ENCODE measurements around a stretch of chr1.

GRCh38 chr1:244833508-244834652, 1.6 kb upstream of the COX20 start:
- RRBS, result no CpG with 5 or more reads among the region's 36 CpGs

GRCh38 chr1:244837438-244838237, 2.2 kb downstream of the COX20 start:
- RRBS, result no CpG with 5 or more reads among the region's 5 CpGs

- RRBS, result no CpG with 5 or more reads among the region's 1 CpG
These were observed 13.7 kb downstream of the HNRNPU start for GRCh38 chr1:244850678-244851069.

DNA sequence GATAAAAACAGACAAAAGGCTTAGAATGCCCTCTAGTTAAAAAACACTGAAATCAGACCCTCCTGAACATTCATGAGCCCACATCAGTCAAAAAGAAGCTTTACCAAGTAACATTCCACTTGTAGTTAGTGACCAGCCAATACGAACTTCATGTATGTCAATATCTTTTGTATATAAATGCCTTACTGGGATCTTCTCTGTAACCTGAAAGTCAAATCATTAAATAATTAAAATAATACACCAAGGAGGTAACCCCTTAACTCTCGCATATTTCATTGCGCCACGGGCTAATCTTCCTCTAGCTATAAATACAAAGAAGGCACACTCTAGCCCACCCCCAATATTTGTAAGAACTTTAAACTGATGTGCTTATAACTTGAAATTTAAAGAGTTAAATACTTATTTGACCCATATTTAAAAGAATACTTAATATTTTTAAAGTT, 5.2 kb downstream of the HNRNPU start:
- RRBS, result no CpG with 5 or more reads among the region's 4 CpGs

- RRBS, result no CpG with 5 or more reads among the region's 2 CpGs
These were observed 2.9 kb downstream of the HNRNPU start for GRCh38 chr1:244861219-244861977.

DNA sequence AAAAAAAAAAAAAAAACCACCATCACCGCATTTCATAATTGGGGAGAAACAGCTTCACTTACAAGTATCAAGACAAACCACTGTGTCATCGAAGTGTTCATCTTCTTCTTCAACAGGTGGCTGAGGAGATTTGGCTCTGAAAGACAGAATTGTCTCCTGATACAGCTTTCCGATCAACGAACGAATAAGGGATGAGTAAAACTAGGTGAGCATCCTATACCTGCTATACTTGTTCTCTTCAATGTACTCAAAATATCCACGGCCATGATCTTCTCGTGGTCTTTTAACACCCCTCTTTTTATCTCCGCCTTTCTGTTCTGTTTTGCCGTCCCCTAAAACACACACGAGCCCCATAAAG, 2.0 kb downstream of the HNRNPU start:
- RRBS, result no CpG with 5 or more reads among the region's 10 CpGs

GRCh38 chr1:244864817-244865236, 484 bp upstream of the HNRNPU start:
- RRBS, result no CpG with 5 or more reads among the region's 14 CpGs

DNA sequence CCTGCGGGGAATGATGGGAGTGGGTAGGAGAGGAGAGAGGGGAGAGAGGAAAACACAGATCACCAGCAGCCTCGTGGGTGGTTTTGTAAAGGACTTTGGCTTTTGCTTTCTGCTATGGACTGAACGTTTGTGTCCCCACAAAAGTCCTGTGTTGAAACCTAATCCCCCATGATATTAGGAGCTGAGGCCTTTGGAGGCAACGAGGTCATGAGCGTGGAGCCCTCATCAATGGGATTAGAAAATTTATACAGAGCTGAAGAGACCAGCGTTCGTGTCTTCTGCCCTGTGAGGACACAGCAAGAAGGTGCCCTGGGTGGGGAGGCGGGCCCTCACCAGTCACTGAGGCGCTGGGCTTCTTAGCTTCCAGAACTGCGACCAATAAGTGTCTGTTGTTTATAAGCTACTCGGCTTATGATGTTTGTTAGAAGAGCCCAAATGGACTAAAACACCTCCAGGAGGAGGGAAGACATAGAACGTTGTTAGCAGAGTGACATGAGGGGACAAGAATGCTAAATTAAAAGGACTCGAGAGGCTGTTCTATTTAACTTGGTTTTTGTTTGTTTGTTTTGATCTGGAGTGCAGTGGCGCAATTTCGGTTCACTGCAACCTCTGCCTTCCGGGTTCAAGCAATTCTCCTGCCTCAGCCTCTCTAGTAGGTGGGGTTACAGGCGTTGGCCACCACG, 4.8 kb upstream of the HNRNPU start:
- RRBS, result no CpG with 5 or more reads among the region's 18 CpGs

DNA sequence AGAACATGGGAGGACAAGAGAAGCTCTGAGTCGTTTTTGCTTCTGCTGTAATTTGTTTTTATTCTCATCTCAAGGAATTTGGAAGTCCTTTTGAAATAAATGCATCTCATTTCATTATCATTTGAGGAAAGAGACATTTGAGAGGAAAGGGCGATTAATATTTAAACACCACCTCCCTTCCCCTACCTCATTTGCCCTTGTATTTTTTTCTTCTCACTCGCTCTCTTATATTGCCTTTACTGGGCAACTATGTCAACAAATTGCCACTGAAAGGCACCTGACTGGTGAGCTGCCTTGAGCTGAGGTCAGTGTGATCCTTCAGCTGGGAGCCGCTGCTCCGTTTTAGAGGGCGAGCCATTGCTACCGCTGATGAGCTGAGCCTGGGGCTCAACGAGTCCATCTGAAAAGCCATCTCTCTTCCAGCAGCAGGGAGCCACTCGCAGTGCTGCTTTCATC, 77.2 kb downstream of the EFCAB2 start:
- RRBS, result no CpG with 5 or more reads among the region's 9 CpGs

GRCh38 chr1:245054019-245054486, 84.6 kb downstream of the EFCAB2 start:
- RRBS, result no CpG with 5 or more reads among the region's 7 CpGs

DNA sequence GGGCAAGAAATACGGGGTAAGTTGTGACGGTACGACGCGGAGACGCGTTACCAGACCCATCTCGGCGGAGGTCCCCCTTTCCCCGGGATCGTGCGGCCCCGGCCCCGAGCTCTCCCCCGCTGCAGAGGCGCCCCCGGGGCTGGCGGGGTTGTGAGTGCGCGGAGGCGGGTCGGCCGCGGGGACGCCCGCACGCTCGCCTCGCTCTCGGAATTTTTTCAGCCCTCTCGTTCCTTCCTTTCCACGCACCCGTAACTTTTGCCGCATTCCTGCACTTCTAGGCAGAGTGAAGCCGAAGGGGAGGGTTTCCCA, 641 bp downstream of the KIF26B start:
- RRBS, result 3% methylated on average over 4 of the region's 35 CpGs

DNA sequence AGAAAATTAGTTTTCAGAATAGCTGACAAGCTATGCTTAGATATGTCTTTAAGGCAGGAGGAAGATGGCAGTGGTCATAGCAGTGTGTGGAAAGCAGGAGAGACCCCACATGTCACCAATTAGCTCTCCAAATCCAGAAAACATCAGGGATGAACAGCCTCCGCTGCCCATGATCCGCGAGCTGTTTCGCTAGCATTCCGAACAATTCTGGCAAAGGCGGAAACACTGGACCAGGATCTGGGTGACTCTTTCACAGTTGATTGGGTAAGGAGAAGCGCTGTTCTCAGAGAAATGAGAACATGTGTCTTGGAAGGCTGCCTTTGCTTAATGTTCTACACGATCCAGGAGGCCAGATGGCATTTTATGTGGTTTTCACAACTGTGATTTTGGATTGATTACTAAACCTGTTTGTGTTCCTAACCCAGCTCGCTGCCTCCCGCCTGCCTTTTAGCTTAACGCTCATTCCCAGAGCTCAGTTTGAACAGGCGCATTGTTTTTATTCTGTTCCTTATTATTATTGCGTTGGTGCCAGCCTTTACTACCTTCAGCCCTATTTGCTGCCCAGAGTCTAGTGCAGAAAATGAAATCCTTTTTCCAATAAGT, 144.0 kb downstream of the KIF26B start:
- RRBS, result no CpG with 5 or more reads among the region's 13 CpGs

- RRBS, result no CpG with 5 or more reads among the region's 36 CpGs
These were observed 661.8 kb downstream of the KIF26B start for GRCh38 chr1:245816373-245817245.

GRCh38 chr1:246103180-246104375, 403.5 kb downstream of the SMYD3 start:
- RRBS, result no CpG with 5 or more reads among the region's 7 CpGs

- RRBS, result no CpG with 5 or more reads among the region's 16 CpGs
These were observed 313.5 kb downstream of the SMYD3 start for GRCh38 chr1:246193438-246194028.

GRCh38 chr1:246250505-246251275, 256.4 kb downstream of the SMYD3 start:
- RRBS, result no CpG with 5 or more reads among the region's 3 CpGs

GRCh38 chr1:246608500-246609456, 42.5 kb downstream of the CNST start:
- RRBS, result no CpG with 5 or more reads among the region's 21 CpGs

DNA sequence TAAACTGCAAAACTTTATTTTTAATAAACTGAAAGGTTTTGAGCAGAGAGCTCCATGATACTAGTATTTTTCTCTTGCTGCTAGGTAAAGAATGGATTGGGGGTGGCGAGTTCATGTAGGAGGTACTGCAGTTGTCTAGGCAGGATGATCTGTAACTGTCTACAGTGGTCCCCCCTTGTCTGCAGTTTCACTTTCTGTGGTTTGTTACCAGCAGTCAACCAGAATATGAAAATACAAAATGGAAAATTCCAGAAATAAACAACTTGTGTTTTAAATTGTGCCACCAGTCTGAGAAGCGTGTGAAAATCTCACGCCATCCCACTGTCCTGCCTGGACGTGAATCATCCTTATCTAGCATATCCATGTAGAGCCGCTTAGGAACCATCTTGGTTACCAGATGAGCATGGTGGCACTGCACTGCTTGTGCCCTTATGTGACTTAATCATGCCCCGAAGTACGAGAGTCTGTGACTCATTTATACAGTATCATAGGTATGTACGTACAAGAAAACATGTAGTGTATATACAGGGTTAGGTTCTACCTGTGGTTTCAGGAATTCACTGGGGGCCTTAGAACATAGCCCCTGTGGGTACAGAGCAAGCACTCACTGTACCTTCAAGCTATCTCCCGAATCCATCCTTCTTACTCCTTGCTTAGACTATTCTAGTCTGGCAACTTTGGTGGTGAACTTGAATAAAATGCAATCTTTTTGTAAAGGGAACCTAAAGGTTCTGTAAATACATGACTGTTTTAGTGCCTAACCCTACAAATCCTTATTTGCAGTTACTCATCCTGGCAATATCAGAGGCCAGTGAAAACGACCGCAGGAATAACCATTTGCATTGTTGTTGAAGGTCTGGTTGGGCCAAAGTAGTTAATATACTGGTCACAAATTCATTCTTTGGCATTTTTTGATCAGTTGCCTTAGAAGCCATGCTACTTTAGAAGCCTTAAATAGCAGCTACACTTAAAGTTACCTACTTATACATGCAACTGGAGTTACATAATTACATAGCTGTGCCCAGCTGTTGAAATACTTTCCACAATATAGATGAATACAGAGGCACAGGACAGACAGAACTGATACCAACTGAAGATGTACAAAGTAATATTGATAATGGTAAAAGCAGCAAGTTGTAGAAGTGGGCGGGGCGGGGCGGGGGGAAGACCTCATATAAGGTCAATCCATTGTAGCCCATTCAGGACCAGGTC, 93.9 kb downstream of the AHCTF1 start:
- RRBS, result no CpG with 5 or more reads among the region's 14 CpGs

GRCh38 chr1:246932218-246932507, 415 bp upstream of the AHCTF1 start:
- RRBS, result 2% methylated on average over 10 of the region's 21 CpGs

GRCh38 chr1:247171145-247171743, 576 bp downstream of the ZNF124 start:
- RRBS, result no CpG with 5 or more reads among the region's 43 CpGs

All from AG09319 (cell line).